Measurements from ENCODE around the genes RPS26, RPL41, ANKRD52, MIP and ZBTB39.

DNA sequence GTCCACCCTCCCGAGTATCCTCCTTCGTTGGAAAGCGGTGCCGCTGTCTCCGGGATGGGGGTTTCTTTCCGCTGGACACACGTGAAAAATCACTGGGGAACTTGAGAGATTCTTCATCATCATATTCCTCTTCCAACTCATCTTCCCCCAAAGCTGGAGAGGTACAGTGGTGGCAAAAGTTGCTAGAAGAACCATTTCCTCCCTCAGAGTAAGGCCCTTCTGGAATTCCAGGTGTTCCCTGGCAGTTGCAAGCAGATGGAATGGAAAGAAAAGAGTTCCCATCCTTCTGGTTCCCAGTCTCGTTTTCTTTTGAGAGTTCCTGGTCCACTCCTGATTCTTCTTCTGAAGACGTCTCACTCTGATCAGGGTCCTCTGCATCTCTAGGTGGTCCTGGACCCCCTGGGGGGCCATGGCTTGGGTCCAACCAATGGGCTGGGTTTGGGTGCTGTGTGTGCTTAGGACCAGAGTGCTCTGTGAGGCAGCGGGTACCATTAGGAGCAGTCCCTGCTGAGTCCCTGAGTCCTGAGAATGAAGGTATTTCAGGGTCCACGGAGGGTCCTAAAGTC is 1.3 kb downstream of the DNAJC14 start:
- PRO-cap: no peak

DNA sequence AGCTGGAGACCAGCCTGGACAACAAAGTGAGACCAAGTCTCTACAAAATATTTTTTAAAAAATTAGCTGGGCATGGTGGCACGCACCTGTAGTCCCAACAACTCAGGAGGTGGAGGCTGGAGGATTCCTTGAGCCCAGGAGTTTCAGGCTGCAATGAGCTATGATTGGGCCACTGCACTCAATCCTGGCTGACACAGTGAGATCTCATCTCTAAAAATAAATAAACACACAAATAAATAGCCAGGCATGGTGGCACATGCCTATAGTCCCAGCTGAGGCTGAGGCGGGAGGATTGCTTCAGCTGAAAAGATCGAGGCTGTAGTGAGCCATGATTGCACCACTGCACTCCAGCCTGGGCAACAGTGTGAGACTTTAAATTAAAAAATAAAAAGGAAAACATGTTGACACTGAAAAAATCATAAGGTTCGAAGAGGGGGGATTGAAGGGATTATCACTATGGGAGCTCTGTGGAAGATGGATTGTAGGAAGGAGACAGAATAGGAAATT is 13.2 kb downstream of the DGKA start:
- PRO-cap: no peak

- PRO-cap: no peak
Observed at GRCh38 chr12:55992553-55993242, 4.4 kb upstream of the SUOX start.

GRCh38 chr12:55993243-55994303 is 3.5 kb upstream of the SUOX start:
- PRO-cap: no peak

- PRO-cap: bidirectional peak, plus-strand start at chr12:56042146, minus-strand start at chr12:56041869; unidirectional peak, minus-strand start at chr12:56042372
Observed at GRCh38 chr12:56041699-56042776, at the start of gene RPS26. Gene RPS26 (plus strand): TSS chr12:56041918.

GRCh38 chr12:56110506-56111428 is 5.7 kb upstream of the RPL41 start:
- PRO-cap: no peak

DNA sequence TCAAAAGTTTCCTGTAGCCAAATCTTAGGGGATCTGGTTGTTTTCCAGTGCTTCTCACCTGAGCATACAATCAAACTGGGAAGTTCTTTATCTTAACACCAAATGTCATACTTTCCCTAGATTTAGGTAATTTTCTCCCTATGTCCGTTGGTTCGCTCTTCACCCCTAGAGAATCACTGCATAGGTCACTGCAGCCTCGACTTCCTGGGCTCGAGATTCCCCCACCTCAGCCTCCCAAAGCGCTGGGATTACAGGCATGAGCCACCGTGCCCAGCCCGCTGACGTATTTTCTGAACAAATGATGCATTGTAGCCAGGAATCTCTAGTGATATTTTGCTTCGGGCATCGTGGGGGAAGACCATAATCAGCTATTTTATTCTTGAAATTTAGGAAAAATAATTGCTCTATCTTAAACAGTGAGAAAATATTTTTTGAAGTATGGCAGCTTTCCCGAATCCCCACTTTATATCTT is 1.1 kb upstream of the RPL41 start:
- PRO-cap: no peak

DNA sequence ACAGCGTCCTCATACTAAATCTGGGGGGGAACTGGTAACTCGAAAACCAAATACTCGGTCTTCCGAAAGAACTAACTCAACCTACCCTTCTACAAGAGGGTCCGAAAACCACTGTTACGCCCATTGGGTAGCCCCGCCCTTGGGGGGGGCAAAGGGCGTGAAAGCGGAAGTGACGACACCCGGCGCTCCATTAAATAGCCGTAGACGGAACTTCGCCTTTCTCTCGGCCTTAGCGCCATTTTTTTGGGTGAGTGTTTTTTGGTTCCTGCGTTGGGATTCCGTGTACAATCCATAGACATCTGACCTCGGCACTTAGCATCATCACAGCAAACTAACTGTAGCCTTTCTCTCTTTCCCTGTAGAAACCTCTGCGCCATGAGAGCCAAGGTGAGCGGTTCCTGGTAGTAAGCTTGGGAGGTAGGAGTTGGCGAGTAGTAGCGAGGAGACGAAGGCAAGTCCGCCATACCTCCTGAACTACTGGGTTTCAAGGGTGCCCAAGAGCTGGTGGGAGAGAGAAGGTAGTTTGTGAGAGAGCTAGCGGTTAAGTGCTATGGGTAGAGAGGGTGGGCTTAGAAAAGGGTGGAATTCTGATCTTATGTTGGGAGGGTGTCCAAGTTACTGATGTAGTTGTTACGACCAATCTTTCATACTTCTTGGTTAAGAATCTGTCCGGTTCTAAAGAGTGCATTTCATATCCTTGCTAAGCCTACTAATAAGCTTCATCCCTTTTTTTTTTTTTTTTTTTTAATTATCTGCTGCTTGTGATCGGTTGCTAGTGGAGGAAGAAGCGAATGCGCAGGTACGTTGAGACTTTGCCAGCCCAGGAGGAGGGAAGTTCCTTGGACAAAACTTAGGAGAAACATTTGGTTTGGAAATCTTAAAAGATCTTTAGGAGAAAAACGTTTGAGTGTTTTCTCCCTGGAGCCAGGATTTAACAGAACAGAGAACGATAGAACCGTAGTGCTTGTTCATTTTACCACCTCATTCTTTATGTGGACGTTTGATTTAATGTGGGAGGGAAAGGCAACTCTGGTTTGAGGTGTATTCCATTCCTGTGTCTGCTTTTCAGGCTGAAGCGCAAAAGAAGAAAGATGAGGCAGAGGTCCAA is at the start of gene RPL41:
Gene RPL41, plus strand, starts transcription at position 221 of the 1,108 bp plus-strand sequence.
- PRO-cap: bidirectional peak, plus-strand start at position 218 of the sequence, minus-strand start outside the sequence; unidirectional peak, minus-strand start at position 479 of the sequence

DNA sequence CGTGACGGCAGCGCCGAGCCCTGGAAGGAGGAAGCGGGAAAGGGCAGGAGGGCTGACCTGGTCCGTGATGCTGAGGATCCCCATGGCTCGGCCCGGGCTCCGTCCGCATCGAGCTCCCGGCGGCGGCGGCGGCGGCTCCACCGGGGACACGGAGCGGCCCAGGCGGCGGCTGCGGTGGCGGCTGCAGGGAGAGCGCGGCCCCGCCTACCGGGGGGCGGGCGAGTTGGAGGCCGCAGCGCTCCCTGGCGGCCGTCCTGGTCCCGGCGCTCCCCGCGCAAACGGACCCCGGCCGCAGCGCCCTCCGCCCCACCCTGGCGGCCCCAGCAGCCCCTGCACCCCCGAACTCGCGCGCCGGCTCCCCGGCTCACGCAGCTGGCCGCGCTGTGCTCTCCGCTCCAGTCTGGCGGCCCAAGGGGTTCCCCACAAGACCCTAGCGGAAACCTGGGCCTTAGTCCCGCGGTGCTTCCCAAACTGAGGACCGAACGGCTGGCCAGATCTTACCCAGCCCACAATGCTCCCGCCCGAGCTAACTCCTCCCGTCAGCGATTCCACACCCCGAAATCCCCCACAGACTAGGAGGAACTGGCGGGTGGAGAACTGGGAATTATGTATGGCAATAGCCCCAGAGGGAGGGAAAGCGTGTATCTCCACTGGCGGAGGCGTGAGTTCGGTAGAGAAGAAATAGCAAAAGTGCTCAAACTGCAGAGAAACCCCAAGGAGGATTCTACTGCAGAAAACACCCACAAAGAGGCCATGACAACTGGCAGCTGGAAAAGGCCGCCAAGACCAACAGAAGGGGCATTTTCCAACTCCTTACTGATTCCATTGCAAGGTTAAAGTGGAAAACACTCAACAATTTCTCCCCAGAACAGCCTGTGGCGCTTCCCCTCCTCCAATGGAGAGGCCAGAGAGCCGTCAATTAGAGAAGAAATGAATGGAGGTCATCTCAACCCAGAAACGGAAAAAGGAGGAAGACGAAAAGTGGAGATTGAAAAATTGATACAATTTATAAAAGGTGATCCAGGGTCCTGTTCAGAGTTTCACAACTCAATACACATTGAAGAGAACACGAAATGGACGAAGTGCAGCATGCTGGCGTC is at the start of gene ANKRD52:
Gene ANKRD52, minus strand, starts transcription at position 199 of the 1,100 bp plus-strand sequence.
- PRO-cap: unidirectional peak, minus-strand start at position 183 of the sequence

DNA sequence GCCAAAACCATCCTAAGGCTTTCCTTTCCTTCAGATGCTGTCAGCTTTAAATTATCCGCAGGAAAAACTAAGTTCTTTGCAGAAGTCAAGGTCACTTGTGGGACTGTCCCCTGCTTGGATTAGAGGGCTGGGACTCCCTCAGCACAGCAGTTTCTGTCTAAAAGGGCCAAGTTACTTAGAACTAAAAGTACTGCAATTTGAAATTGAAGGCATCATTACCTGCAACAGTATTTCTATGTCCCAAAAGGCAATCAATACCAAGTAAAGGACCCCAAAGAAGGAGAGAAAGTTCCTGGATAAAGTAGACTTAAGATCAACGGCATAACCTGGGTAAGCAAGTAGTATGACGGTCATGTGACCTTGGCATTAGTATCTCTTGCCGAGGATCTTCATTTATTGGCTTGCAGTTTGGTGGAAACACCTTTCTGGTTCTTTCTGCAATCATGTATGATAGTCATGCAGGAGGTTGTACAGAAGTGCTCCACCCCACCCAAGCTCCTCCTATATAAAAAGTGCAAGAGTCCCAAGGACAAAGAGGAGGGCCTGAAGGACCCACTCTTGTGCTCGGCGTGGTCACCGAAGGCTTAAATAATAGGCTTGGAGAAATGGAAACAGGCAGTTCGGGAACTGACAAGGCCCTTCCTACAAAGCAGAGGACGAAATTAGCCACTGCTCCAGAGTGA is 919 bp downstream of the CS start:
- PRO-cap: no peak

GRCh38 chr12:56300839-56301495 is 837 bp upstream of the CS start:
- PRO-cap: no peak

- PRO-cap: no peak
Observed at GRCh38 chr12:56358711-56359428, 1.0 kb downstream of the STAT2 start.

DNA sequence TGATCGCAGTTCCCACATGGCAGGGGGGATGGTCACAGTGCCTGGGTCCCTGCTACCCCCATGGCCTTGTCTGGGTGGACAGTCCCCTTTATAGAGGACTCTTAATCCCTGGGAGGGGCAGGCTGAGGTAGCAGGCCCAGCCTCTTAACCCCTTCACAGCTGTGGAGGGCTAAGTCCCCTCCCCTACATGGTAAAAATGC is at the start of gene MIP:
Gene MIP, minus strand, starts transcription at position 62 of the 200 bp plus-strand sequence.
- PRO-cap: no peak

- PRO-cap: no peak
Observed at GRCh38 chr12:56639061-56639641, 6.6 kb downstream of the ATP5F1B start.

- PRO-cap: no peak
Observed at GRCh38 chr12:56662775-56664184, 17.5 kb upstream of the ATP5F1B start.

- PRO-cap: no peak
Observed at GRCh38 chr12:56898740-56899443, 35.3 kb downstream of the SDR9C7 start.

- PRO-cap: no peak
Observed at GRCh38 chr12:56932766-56933401, 1.3 kb downstream of the SDR9C7 start.

DNA sequence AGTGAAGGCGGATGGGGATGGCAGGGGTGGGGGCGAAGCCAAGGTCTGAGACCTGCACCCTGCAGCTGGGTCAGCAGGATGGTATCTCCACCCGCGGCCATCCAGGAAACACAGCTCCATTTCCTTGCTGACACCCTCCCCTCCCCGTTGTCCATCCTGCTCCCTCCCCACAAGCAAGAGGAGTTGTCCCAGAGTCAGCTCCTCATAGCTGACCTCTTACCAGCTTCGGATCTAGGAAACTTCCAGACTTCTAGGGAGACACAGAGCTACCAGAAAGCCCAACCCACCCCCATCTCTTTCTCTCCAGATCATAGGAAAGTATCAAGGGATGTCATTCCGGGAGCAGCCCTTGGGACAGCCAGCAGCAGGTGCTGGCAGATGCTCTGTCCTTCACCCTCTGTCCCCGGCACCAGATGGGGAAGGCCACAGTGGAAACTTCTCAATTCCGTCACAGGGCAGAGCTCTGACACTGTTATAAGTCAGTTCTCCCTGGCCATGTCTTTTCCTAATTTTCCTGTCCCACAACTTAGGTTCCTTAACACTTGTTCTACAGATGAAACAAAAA is 2.8 kb downstream of the GPR182 start:
- PRO-cap: no peak

DNA sequence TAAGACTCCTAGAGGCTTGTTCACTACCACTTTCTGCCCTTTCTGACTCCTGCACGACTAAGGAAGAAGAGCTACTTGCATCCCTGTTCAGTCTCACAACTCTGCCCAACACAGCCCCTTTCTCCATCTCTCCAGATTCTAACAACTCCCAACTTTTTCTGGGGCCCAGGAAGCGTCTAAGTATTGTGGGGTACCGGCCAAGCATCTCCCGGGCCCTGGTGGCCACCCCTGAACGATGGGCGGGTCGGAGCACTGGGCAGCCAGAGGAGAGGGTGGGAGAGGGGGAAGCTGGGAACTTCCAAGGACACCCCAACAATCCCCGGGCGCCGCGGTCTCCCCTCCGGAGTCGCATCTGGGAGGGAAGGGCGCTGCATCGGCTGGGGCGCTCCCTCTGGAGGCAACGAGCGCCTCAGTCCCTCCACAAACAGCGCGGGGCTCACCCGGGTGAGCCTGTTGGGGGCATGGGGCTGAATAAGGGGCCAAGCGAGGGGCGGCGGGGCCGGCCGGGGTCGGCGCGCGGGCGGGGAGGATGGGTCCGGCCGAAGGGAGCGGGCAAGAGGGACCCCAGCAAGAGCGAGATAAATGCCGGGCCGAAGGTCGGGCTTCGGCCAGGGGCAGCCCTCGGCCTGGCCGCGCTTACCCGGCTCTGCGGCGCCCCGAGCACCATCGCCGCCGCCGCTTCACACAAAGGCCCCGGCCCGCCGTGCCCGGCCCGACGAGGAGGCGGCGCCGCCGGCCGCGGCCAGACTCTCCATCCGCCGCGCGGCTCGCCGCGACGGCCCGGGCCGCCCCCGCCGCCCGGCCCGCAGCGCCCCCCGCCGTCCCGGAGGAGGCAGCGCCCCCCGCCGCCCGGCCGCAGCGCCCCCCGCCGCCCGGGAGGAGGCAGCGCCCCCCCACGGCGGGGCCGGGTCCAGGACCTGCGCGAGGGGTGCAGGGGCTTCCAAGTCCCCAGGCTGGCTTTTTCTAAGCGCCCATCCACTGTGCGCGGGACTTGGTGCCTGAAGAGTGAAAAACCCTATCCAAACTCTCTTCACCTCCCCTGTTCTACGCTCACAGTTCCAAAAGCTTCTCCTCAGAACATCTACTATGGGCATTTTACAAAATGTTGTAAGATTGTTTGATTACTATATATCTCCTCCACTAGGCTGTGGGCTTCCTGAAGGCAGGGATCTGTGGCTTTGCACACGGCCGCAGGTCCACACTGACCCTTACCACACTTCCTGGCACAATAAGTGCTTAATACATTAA is at the start of gene ZBTB39:
Gene ZBTB39, minus strand, starts transcription at position 782 of the 1,248 bp plus-strand sequence.
- PRO-cap: unidirectional peak, minus-strand start at position 782 of the sequence

DNA sequence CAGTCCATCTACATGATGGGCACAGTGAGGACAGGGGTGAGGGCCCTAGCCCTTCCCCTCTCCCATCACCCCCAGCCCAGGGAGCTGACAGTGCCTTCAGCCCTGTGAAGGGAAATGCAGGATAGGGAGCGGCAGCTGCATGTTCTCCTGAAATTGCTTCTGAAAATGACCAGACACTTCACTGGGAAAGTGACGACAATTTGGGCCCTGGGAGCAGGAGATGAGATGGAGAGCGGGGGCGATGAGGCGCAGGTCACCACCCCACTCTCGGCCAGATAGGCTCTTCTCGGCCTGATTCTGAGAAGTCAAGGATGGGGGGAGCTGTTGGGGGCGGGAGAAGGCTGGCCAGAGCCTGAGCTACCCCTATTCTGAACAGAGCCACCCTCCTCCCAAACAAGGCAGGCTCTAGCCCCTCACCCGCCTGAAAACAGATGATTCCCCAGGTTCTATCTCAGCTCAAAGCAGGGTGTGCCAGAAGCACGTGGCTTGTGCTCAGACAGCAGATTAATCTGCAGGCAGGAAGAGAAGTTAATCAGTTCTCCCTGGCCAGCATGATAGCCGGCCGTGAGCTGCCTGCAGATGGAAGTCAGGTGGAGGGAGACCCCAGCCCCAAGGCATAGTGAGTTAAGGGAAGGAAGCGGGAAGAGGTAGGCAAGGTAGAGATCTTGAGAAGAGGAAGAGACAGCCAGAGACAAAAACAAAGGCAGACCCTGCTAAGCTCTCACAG is 10.7 kb upstream of the TAC3 start:
- PRO-cap: unidirectional peak, plus-strand start at position 535 of the sequence

Data from colic lymph node (tissue), 1 donor.